HT1080 (cell line): ENCODE results near the gene TMEM60.

DNA sequence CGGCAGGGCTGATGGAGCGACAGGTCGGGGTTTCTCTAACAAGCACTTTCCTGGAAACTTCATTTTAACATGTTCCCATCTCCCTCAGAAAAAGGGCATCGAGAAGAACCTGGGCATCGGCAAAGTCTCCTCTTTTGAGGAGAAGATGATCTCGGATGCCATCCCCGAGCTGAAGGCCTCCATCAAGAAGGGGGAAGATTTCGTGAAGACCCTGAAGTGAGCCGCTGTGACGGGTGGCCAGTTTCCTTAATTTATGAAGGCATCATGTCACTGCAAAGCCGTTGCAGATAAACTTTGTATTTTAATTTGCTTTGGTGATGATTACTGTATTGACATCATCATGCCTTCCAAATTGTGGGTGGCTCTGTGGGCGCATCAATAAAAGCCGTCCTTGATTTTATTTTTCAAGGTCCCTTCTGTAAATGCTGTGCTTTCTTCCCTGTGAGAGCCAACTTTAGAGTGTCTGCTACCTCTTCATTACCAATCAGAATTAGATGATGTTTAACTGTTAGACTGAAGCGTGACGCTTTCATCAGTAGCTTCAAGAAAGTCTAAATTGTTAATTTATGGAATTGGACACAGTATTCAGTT is 18.4 kb downstream of the MDH2 start:
RAMPAGE:
- cytosol, long total RNA, result no peak
- long total RNA, result no peak
- nucleus, long total RNA, result no peak

DNA sequence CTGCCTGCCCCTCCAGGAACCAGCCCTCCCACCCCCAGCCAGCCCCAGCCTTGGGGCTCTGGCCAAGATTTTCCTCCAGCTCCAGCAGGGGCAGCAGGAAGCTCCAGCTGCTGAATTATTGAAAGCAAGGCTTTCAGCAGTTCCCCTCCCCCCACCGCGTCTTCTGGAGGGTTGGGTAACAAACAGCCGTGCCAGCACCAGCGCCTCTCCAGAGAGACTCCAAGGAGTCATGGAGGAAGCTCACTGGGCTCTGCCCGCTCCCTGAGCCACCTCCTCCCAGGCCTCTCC is 19.0 kb downstream of the SRRM3 start:
RAMPAGE:
- cytosol, long total RNA, result no peak
- long total RNA, result no peak
- nucleus, long total RNA, result no peak

RAMPAGE:
- cytosol, long total RNA, result no peak
- long total RNA, result no peak
- nucleus, long total RNA, result no peak
Observed at GRCh38 chr7:76294241-76295149, 8.0 kb upstream of the HSPB1 start.

GRCh38 chr7:76357400-76357972 is 1.3 kb downstream of the YWHAG start:
RAMPAGE:
- cytosol, long total RNA, result no peak
- long total RNA, result no peak
- nucleus, long total RNA, result no peak

GRCh38 chr7:76357973-76358106 is 951 bp downstream of the YWHAG start:
RAMPAGE:
- cytosol, long total RNA, result no peak
- long total RNA, result no peak
- nucleus, long total RNA, result no peak

RAMPAGE:
- cytosol, long total RNA, result no peak
- long total RNA, result no peak
- nucleus, long total RNA, result no peak
Observed at GRCh38 chr7:76364053-76364429, 5.2 kb upstream of the YWHAG start.

GRCh38 chr7:76392845-76394130 is 16.2 kb downstream of the SSC4D start:
RAMPAGE:
- cytosol, long total RNA, result no peak
- long total RNA, result no peak
- nucleus, long total RNA, result no peak

DNA sequence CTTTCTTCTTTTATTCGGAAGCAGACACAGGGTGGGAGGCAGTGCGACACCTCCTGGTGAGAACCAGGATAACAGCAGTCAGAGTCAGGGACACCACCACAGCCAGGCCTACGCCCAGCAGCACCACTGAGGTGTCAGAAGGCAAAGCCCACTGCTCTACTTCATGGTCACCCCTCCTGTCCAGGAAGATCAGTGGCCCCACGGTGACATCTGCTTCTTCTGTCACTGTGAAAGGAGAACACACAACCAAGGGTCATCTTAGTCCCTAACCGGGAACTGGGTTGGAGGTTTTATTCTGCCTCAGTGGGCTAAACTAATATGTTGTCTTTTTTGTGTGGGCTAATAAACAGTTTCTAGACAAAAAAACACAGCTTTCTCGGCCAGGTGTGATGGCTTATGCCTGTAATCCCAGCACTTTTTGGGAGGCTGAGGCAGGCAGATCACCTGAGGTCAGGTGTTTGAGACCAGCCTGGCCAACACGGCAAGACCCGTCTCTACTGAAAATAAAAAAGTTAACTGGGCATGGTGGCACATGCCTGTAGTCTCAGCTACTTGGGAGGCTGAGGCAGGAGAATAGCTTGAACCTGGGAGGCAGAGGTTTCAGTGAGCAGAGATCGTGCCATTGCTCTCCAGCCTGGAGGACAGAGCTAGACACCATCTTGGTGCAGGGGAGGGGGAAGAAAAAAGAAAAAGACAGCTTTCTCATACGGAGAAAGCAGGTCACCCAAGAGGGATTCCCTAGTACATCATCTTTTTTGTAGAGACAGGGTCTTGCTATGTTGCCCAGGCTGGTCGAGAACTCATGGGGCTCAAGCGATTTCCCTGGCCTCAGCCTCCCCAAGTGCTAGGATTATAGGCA is 16.9 kb downstream of the POMZP3 start:
RAMPAGE:
- cytosol, long total RNA, result no peak
- long total RNA, result no peak
- nucleus, long total RNA, result no peak

DNA sequence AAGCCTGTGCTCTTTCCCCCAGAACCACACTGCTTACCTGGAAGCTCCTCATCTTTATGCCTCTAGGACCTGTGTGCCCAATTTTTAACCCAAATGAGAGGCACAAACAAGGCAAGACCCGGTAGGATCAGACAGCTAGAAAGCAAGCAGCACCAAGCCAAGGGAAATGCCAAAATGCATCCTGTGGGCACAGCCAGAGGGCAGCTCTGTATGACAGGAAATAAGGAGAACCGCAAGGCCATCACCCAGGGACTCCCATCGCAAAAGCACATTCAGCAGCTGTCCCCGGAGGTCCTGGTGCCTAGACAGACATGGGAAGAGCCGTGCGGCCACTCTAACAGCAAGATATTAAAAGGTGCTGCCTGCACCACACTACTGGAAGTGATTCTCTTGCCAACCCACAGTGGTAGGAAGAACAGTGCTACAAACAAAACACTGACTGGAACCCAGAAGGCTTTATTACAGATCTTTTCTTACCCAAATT is 88.0 kb downstream of the GSAP start:
RAMPAGE:
- cytosol, long total RNA, result no peak
- long total RNA, result no peak
- nucleus, long total RNA, result no peak

DNA sequence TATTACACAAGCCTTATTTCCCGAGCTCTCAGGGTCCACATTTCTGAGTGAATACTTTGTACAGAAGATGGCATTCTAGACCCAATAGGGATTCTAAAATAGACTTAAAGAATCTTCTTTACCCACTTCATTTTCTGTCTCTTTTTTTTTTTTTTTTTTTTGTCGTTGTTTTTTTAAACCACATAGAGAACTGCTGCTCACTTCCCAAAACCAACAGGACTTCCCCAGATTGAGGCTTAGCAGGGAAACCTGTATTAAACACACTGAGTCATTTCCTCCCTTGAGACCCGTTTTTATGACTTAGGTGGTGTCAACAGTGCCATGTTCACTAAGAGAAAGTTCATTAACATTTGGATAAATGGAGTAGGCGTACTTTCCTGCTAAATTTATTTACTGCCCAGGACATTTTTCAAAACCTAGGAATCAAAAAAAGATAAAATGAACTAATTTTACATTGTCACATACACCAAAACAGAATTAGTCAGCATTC is 85.7 kb downstream of the GSAP start:
RAMPAGE:
- cytosol, long total RNA, result no peak
- long total RNA, result no peak
- nucleus, long total RNA, result no peak

DNA sequence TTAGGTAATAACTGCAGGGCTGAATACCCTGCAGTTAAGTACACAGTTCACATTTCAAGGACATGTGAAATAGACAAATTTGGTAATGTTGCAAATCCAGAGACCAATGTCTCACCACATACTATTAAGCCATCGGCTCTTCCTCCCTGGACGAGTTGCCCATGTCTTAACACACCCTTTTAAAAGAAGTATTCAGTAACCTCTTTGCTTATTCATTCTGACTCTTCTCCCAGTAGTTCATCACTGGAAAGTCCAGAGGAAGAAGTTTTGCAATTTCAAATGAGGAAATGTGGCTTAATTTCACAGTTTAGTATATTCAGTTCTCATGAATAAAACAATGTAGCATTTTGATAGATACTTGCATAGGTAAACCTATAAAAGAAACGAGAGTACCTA is 6.0 kb downstream of the GSAP start:
RAMPAGE:
- cytosol, long total RNA, result no peak
- long total RNA, result no peak
- nucleus, long total RNA, result no peak

DNA sequence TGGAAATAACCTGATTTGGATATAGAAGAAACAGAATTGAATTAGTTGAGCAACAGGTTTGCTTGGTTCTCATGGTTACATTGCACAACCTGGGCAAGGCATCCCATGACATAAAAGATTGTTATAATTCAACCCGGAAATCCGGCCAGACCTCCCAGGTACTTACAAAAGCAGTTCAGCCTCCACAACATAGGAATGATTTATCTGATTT is 55.1 kb upstream of the PTPN12 start:
RAMPAGE:
- cytosol, long total RNA, result no peak
- long total RNA, result no peak
- nucleus, long total RNA, result no peak

GRCh38 chr7:77537795-77538176 is 691 bp downstream of the PTPN12 start:
RAMPAGE:
- cytosol, long total RNA, result no peak
- long total RNA, result no peak
- nucleus, long total RNA, result start-site peak on the plus strand at chr7:77538028-77538071, 33 and 10 reads in 2 replicates

DNA sequence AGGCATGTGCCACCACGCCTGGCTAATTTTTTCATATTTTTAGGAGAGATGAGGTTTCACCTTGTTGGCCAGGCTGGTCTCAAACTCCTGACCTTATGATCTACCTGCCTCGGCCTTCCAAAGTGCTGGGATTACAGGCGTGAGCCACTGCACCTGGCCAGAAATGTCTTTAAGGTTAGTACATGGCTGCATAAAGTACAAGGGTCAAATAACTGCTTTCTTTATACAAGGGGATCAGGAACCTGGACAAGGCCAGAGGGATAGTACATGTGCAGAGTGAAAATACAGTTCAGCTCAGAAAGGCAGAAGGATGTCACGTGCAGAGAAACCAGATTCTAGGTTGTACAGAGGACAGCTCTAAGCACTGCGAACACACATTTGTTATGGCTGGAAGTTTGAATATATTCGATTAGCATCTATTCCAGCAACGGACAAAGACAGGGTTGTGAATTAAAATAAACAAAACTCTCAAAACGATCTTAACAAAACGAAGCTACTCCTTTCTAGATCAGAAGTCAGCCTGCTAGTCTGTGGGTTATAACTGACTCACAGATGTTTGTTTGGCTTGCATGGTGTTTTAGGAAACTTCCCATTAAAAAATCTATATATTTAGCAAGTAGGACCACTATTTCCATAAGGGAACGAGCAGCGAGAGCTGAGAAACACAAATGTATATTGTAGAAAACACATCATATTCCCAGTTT is 5.9 kb upstream of the RSBN1L start:
RAMPAGE:
- cytosol, long total RNA, result no peak
- long total RNA, result no peak
- nucleus, long total RNA, result no peak

DNA sequence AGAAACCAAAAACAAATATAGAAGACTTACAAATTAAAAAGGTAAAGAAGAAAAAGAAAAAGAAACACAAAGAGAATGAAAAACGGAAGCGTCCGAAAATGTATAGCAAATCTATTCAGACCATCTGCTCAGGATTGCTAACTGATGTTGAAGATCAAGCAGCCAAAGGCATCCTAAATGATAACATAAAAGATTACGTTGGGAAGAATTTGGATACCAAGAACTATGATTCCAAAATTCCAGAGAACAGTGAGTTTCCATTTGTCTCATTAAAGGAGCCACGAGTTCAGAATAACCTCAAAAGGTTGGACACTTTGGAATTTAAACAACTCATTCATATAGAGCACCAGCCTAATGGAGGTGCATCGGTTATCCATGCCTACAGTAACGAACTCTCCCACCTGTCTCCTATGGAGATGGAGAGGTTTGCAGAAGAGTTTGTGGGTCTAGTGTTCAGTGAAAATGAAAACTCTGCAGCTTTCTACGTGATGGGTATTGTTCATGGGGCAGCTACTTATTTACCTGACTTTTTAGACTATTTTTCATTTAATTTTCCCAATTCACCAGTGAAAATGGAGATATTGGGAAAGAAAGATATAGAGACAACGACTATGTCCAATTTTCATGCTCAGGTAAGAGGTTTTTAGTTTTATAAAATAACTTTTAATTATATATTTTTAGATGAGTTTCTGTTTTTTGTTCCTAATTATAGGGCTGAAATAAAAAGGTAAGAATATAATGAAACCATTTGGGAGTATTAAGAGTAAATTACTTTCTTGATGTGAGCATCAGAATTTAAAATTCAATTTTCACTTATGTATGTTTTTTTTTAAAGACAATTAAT is 48.6 kb downstream of the TMEM60 start:
RAMPAGE:
- cytosol, long total RNA, result no peak
- long total RNA, result no peak
- nucleus, long total RNA, result no peak

GRCh38 chr7:77761277-77761585 is 37.0 kb downstream of the TMEM60 start:
RAMPAGE:
- cytosol, long total RNA, result no peak
- long total RNA, result no peak
- nucleus, long total RNA, result no peak

GRCh38 chr7:77798283-77798499 is at the start of gene TMEM60:
TSS of gene TMEM60 (minus strand) at chr7:77798434.
RAMPAGE:
- cytosol, long total RNA, result start-site peak on the minus strand at chr7:77798369-77798428, 21 and 128 reads in 2 replicates
- long total RNA, result start-site peak on the minus strand at chr7:77798389-77798428, 24 reads
- nucleus, long total RNA, result start-site peak on the minus strand at chr7:77798365-77798439, 42 and 18 reads in 2 replicates

RAMPAGE:
- cytosol, long total RNA, result no peak
- long total RNA, result no peak
- nucleus, long total RNA, result no peak
Observed at GRCh38 chr7:80602146-80602630, 36.3 kb upstream of the CD36 start.

DNA sequence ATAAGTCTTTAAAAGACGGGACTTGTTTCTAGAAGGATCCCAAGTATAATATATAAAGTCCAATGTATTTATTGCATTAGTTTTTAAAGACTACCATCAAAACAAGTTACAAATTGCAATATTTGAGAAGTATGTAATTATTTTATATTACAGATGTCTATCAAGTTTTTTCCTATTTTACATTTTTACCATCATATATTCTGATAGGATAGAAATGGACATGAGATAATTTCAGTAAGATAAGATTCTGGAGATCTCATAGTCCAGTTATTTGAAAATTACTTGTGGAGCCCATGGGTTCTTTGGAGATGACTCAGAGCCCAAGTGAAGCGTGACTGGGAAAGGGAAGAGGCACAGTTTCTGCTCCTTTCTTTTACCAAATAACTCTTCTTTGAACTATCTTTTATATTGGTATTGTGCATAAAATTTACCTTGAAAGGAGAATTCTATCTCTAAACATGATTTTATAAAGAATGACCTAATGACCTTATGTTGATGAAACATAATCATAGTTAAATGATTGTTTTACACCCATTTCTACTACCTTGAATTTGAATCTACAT is 2.4 kb downstream of the CD36 start:
RAMPAGE:
- cytosol, long total RNA, result no peak
- long total RNA, result no peak
- nucleus, long total RNA, result no peak

GRCh38 chr7:81333402-81333959 is 414.6 kb upstream of the SEMA3C start:
RAMPAGE:
- cytosol, long total RNA, result no peak
- long total RNA, result no peak
- nucleus, long total RNA, result no peak